ENCODE measurements around the gene NUP205.

DNA sequence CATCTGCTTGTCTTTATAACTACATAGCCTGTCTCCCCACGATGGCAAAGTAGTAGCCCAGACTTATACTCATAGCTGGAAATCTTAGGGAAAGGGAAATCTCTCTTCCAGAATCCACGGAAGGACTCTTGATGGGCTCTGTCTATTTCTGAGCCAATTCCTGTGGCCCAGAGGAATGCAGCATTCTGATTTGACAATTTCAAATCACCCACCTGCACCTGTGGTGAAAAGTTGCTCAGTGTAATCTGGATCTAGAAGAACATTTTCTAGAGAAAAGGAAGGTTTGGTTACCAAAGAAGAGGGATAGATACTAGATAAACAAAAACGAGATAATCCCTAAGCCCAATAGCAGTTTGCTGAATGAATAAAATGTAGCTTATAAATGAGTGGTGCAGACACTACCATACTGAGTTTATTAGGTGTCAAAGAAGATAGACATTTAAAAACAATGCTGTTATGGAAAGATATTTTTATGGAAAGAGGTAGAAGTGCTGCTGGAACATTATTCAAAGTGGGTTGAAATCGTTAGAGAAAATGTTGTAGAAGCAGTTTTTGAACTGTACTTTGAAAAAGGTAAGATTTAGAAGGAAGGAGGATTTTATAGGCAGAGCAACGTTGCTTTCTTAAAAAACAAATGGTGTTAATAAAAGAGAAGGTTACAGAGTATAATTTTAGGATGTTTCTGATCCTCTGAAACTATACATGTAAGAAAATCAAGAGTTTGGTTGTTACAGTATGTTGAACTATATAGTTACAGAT, 100.7 kb upstream of the LRGUK start:
- CAGE, long polyA plus RNA: no peak
- RRBS: no CpG with 5 or more reads among the region's 5 CpGs

GRCh38 chr7:134442107-134442988, 16.6 kb downstream of the AKR1B1 start:
- CAGE, long polyA plus RNA: no peak
- RRBS: no CpG with 5 or more reads among the region's 4 CpGs

DNA sequence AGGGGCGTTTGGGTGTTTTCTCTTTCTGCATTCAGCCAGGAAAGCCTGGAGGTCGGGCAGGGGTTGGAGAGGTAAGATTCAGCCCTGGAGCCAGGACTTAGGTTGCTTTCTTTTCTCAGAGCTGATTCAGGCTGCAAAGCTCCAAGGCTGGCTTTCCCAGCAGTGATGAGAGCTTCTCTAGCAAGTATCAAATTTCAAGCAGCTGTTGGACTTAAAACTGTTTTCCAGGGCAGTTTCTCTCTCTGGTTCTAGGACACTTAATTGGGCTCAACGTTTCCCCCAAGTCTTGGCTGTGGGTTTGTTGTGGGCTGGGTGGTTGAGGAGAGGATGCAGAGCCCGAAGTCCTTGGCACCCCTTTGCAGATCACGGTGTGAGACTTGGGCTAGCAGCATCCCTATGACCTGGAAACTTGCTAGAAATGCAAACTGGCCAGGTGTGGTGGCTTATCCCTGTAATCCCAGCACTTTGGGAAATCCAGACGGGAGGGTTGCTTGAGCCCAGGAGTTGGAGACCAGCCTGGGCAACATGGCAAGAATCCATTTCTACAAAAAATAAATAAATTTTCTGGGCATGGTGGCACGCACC, 740 bp downstream of the AKR1B10 start:
- CAGE, long polyA plus RNA: no peak
- RRBS: no CpG with 5 or more reads among the region's 7 CpGs

GRCh38 chr7:134547351-134548020, 1.4 kb upstream of the AKR1B15 start:
- CAGE, long polyA plus RNA: no peak
- RRBS: no CpG with 5 or more reads among the region's 16 CpGs

DNA sequence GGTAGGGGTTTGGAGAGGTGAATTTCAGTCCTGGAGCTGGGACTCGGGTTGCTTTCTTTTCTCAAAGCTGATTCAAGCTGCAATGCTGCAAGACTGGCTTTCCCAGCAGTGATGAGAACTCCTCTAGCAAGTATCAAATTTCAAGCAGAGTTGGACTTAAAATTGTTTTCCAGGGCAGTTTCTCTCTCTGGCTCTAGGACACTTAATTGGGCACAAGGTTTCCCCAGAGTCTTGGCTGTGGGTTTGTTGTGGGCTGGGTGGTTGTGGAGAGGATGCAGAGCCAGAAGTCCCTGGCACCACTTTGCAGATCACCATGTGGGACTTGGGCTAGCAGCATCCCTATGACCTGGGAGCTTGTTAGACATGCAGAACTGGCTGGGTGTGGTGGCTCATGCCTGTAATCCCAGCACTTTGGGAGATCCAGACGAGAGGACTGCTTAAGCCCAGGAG, 16.8 kb downstream of the AKR1B15 start:
- CAGE, long polyA plus RNA: no peak
- RRBS: no CpG with 5 or more reads among the region's 2 CpGs

DNA sequence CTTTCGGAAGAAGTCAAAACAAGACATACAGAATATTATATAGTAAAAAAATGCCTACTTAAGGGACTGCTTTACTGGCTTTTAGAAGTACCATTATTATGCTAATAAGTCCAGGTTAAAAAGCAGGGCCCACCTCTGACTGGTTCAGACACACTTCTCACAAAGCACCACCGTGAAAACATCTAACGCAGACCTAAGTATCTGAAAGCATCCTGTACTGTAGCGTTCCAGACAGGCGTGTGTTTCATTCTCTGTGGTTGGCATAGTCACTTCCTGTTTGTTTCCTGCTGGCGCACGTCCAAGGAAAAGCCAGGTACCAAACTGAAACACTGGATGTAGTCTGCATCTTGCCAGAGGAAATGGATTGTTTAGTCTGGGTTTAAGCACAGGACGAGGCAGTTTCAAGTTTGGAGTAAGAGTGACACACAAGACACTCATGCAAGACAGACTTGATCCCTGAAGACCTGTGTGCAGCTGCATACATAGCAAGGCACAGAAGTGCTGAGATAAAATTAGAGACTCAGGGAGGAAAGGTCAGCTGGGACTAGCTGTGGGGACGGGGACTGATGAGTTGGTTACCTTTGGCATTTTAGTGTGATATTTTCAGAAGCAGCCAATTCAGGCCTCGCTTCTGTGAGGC, 23.2 kb downstream of the BPGM start:
- CAGE, long polyA plus RNA: no peak
- RRBS: no CpG with 5 or more reads among the region's 10 CpGs

GRCh38 chr7:134719297-134719674, 60.1 kb upstream of the CALD1 start:
- CAGE, long polyA plus RNA: no peak
- RRBS: no CpG with 5 or more reads among the region's 5 CpGs

GRCh38 chr7:134729812-134730742, 49.4 kb upstream of the CALD1 start:
- CAGE, long polyA plus RNA: no peak
- RRBS: no CpG with 5 or more reads among the region's 7 CpGs

DNA sequence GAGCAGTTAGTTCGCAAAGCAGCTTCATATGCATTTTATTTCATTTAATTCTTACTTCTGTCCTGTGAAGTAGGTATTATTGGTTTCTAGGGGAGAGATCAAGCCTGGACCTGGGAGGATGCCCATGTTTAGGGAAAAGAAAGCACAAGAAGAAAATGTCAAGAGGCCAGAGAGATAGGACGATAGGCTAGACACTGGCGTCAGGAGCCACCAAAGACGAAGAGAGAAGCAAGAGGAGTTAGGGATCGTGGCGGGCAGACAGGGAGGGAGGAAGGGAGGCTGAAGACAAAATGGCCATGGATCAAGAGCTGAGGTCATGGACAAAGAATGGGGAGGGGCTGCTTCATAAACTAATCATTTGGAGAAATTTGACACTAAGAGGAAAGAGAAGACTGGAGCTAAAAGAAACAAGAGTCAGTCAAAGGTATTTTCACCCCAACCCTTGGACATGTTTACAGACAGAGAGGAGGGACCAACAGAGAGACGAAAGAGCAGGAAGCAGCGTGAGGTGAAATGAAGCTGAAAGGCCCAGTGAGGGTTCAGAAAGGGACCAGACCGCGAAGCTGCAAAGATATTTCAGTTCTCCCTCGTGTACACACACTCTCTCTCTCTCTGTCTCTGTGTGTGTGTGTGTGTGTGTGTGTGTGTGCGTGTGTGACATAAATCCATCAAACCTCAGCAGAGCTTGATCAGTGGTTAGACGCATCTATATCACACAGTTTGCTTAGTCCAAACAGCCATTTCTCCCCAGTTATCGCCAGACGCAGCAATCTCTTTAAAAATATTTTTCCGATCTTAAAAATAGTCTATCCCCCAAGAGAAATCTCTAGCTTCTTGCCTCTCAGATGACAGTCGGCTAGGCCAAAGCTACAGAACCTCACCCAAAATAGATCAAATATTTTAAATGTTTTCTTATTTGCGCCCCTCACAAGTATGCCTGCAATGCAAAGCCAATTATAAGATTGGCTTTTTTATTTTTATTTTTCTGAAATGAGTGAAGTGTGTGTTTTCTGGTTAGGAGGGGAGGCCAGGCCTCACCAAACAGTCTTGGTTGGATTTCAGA, 12.5 kb upstream of the CALD1 start:
- CAGE, long polyA plus RNA: no peak
- RRBS: no CpG with 5 or more reads among the region's 18 CpGs

DNA sequence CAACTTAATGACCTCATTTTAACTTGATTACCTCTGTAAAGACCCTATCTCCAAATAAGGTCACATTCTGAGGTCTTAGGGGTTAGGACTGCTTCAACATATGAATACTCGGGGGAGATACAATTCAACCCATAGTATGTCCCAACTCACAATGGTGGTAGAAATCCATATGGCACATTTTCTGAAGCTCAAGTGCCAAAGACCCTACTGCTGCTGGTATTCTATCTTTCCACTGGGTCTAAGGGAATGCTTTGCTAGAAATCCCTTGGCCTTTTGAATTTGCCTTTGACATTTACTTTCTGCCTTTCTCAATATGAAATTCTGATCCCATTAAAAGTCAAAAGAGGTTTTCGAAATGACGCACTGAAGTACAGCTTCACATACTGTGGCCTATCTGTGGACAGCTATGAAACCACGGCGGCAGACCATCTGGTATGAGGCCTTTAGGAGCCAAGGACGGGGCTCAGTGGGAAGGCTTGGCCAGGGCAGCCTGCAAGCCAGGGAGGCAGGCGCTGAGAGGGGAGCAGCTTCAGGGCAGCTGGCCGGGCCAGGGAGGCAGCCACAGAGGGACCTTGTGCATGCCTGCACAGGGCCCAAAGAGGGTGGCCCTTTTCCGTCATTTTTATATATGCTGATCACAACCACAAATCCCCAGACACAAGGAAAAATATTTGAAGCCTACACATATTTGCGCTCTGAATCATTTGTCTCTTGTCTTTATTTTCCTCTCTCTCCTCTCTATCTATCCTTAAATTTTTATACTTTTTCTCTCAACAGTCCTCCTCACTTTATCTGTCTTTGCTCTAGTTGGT, 13.4 kb downstream of the CALD1 start:
- CAGE, long polyA plus RNA: no peak
- RRBS: no CpG with 5 or more reads among the region's 10 CpGs

GRCh38 chr7:134813003-134813455, 33.6 kb downstream of the CALD1 start:
- CAGE, long polyA plus RNA: no peak
- RRBS: no CpG with 5 or more reads among the region's 2 CpGs

- CAGE, long polyA plus RNA: no peak
- RRBS: no CpG with 5 or more reads among the region's 3 CpGs
These were observed 52.3 kb upstream of the AGBL3 start for GRCh38 chr7:134933862-134934456.

GRCh38 chr7:134935566-134936109, 50.7 kb upstream of the AGBL3 start:
- CAGE, long polyA plus RNA: no peak
- RRBS: no CpG with 5 or more reads among the region's 6 CpGs

DNA sequence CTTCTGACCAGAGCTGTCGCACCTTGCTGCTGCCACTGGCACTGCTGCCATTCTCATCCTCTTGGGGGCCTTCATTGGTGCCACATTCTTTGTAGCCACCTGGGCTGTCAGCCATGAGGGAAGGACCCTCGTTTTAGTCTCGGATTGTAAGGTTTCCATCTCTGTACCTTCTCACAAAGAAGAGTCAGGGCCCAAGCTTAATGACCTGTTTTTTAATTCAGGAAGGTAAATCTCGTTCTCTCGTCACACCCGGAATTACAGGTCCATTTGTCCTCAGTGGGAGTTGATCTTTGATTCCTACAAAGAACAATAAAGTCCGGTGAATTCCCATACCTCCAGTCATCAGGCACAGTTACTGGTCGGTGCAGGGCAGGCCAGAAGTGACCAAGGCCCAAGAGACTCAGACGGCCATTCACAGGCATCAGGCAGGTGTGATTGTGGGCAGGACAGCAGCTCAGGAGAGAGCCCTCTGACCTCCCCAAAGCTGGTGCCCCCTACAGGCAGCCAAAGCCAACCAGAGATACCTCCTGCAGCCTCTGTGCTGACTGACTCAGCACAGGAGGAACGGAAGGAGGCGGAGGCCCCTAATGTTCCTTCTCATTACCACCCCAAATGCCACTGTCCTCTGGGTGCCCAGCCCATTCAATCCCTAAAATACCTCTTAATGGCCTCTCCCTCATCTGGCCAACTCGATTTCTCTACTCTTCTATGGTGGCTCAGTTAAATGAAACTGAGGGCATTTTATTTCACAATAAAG, 1.6 kb downstream of the CYREN start:
- CAGE, long polyA plus RNA: no peak
- RRBS: no CpG with 5 or more reads among the region's 12 CpGs

DNA sequence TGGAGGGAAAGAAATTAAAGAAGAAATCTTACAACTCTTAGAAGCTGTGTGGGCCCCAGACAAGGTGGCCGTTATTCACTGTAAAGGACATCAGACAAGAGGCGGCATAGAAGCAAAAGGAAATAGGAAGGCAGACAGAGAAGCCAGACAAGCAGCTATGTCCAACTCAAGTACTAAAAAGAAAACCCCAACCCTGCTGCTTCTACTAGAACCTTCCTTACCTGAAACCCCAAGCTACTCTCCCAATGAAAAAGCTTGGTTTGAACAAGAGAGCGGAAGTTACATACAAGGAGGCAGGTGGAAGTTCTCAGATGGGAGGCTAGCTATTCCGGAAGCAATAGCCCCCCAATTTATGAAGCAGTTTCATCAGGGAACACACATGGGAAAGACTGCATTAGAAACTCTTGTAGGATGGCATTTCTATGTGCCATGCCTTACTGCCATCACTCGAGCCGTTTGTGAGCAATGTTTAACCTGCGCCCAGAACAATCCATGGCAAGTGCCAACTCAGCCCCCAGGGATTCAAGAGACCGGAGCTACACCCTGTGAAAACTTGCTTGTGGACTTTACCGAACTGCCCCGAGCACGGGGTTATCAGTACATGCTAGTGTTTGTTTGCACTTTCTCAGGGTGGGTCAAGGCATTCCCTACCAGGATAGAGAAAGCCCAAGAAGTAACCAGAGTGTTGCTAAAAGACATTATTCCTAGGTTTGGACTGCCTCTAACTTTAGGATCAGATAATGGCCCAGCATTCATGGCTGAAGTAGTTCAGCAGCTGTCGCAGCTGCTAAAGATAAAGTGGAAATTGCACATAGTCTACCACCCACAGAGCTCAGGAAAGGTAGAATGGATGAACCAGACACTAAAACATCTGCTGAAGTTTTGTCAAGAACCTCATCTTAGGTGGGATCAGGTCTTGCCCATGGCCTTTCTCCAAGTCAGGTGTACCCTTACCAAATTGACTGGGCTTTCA, 8.7 kb upstream of the CYREN start:
- CAGE, long polyA plus RNA: no peak
- RRBS: no CpG with 5 or more reads among the region's 12 CpGs

DNA sequence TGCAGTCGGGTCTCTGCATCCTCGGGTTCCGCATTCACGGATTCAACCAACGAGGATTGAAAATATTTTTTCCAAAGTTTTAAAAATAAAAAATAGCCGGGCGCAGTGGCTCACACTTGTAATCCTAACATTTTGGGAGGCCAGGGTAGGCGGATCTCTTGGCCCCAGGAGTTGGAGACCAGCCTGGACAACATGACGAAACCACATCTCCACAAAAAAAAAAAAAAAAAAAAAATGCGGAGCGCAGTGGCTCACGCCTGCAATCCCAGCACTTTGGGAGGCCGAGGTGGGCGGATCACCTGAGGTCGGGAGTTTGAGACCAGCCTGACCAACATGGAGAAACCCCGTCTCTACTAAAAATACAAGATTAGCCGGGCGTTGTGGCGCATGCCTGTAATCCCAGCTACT, 877 bp upstream of the WDR91 start:
- CAGE, long polyA plus RNA: no peak
- RRBS: no CpG with 5 or more reads among the region's 19 CpGs

DNA sequence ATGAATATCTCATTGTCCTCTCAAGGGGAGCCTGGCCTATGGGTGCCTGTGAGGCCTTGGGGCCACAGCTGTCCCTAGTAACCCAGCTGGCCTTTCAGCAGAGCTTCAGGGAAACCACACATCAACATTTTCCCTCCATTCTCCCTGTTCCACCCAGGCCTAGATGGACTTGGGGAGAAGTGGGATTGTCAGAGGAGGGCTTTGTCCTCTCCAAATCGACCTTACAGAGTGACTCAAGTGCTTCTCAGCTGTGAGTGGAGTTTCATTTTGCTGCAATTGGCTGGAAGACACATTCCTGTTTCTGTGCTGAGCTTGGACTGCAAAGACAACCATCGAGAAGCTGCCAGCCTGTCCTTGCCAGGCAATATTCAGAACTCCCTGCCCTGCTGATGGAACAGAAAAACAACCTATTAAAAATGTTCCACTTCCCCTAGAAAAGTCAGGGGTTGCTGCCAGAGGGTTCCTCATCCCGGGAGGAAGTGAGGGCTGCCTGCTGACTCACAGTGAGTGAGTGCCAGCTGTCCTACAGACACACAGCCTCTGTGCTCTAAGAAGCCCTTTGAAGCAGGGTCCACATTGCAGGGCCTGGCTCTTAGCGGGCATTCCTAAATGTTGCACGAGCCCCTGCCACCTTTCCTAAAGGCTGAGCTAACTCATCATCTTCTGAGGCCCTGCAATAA, 20.4 kb downstream of the STRA8 start:
- CAGE, long polyA plus RNA: no peak
- RRBS: no CpG with 5 or more reads among the region's 5 CpGs

GRCh38 chr7:135557337-135558086, at the start of gene NUP205:
NUP205 (plus strand) TSS chr7:135557917.
- CAGE, long polyA plus RNA: no peak
- RRBS: no CpG with 5 or more reads among the region's 31 CpGs

- CAGE, long polyA plus RNA: no peak
- RRBS: no CpG with 5 or more reads among the region's 30 CpGs
These were observed 544 bp downstream of the NUP205 start for GRCh38 chr7:135558087-135558835.

DNA sequence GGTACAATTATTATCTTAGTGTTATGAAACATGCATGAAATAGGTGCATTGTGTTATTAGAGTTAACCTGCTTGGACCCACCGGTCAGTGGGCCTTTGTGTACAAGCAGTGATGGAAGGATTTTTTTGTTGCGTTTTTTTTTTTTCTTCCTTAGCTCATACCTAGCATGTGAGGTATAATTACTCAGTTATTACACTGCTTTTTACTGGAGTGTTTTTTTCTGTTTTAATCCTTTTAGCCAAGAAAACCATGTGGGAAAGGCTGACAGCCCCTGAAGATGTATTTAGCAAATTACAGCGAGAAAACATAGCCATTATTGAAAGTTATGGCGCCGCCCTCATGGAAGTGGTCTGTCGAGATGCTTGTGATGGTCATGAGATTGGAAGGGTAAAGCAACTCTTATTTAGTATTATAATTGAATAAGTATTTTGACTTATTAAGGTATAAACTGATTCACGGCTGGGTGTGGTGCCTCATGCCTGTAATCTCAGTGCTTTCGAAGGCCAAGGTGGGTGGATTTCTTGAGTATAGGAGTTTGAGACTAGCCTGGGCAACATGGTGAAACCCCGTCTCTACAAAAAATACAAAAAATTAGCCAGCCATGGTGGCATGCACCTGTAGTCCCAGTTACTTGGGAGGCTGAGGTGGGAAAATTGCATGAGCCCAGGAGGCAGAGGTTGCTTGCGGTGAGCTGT, 39.6 kb upstream of the STMP1 start:
- CAGE, long polyA plus RNA: no peak
- RRBS: no CpG with 5 or more reads among the region's 10 CpGs